ENCODE measurements around the genes ARL17B and WNT3.

DNA sequence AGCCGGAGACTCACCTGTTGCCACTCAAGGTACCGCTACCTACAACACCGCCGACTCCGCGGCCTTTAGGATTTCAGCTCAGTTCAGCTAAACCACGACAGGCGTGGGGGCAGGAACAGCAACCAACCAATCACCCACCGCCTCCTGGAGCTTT, at the start of gene ARL17B:
Gene ARL17B, minus strand, starts transcription at position 105 of the 154 bp plus-strand sequence.
- PRO-cap, 2 experiments, result no peak in any of the 2 experiments

- PRO-cap, 2 experiments, result no peak in any of the 2 experiments
Measured at GRCh38 chr17:46782164-46782737, 36.2 kb downstream of the WNT3 start.

DNA sequence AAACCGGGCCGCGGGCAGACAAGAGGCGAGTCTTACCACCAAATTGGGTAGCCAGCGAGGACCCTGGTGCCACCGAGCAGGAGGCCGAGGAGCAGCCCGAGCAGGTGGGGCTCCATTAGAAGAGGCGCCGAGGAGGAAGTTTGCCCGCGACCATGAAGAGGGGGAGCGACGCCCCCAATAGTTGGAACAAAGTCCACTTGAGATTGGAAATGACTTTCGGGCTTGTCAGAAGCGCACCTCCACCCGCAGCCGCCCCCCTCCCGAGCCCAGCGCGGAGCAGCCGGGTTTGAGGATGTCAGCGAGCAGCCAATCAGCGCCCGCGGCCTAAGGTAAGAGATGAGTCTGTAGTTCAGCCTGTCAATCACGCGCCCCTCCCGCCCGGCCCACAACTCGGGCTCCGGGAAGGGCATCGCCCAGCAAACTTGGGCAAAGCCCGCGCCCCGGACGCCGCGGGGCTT, at the start of gene WNT3:
Gene WNT3, minus strand, starts transcription at position 211 of the 458 bp plus-strand sequence.
- PRO-cap, 2 experiments, result no peak in any of the 2 experiments

- PRO-cap, 2 experiments, result no peak in any of the 2 experiments
Measured at GRCh38 chr17:46943405-46943869, 20.5 kb downstream of the GOSR2 start.

DNA sequence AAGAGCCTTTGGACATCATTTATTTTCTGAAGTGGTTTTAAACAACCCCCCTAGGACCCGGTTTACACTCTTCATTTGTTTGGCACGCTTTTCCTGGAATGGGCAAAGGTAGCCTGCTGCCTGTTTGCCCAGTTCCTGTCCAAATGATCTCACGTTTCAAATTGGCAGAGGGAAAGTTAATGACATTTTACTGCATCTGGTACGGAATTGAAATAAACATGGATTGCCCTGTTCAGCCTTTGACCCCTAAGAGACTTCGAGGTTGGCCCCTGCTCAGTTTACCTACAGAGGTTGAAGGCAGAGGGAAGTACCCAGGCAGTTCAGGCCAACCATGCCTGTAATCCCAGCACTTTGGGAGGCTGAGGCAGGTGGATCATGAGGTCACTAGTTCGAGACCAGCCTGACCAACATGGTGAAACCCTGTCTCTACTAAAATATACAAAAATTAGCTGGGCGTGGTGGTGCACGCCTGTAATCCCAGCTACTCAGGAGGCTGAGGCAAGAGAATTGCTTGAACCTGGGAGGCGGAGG, 5.9 kb upstream of the RPRML start:
- PRO-cap, 2 experiments, result no peak in any of the 2 experiments

DNA sequence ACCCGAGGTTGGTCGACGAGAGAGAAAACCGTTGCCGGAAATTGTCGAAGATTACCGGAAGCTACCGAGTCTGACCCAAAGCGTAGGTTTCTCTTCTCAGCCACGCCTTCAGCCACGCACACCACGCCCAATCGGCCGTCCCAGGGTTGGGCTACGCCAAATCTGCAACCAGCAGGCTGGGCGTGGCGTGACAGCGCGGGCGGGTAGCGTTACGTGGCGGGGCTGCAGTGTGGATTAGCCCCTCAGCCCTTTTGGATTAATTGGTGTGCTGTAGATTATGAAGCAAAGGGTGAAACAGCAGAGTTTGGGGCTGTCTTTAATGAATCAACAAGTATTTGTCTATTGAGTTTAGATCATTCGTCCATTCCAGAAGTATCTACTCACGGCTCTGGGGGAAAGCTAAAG, 297 bp upstream of the CDC27 start:
- PRO-cap, 2 experiments, result peak in 2 of 2 experiments; most common plus-strand start position 174 of the sequence (in 2)

GRCh38 chr17:47200012-47200933, 8.9 kb upstream of the MYL4 start:
- PRO-cap, 2 experiments, result peak in 1 of 2 experiments; most common minus-strand start chr17:47200487 (in 1)

DNA sequence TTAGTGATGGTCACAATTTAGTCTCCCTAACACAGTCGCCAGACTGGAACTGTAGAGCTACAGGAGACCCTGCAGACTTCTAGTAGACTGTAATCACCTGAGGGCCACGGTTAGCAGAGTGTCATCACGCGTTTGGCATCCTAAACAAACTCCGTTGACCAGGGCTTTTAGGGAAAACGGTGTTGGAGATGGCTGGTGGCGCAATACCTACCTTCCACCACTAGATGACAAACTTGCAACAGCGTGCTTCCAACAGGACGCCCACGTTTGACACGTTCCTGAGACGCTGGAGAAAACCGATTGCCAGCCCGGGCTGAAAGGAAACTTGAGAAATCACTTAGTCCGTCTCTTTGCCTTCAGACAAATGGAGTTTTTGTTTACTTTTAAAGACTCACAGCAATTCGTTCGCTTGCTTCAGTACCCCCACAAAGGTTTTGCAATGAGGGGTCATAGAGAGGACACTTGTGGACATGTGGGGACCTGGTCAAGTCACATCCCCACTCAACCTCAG, 20.6 kb downstream of the MYL4 start:
- PRO-cap, 2 experiments, result no peak in any of the 2 experiments

DNA sequence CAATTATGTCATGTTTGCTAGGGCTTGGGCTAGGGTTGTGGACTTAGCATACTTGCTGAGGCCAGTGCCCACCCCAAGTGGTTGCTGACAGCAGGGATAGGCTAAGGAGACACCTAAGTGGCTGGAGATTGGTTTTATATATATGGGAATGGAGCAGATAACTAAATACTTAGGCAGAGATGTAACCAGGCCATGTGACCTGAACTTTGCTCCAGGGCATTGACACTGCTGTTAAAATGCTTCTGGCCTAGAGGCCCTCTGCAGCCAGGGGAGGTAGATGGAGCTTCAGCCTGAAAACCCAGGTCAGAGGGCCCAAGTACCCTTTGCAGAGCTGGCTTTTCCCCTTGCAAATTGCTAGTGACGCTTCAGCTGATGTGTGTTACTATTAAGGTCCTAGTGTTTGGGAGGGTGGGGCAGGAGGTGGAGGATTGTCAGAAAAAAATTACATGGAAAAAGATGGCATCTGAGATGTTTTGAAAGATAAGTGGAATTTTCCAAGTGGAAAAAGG, 1.4 kb upstream of the ITGB3 start:
- PRO-cap, 2 experiments, result no peak in any of the 2 experiments

GRCh38 chr17:47316299-47316819, 7.4 kb upstream of the EFCAB13 start:
- PRO-cap, 2 experiments, result no peak in any of the 2 experiments

- PRO-cap, 2 experiments, result peak in 2 of 2 experiments; most common plus-strand start chr17:47324720 (in 2); most common minus-strand start chr17:47324306 (in 1)
Measured at GRCh38 chr17:47324122-47325331, 772 bp downstream of the EFCAB13 start.

DNA sequence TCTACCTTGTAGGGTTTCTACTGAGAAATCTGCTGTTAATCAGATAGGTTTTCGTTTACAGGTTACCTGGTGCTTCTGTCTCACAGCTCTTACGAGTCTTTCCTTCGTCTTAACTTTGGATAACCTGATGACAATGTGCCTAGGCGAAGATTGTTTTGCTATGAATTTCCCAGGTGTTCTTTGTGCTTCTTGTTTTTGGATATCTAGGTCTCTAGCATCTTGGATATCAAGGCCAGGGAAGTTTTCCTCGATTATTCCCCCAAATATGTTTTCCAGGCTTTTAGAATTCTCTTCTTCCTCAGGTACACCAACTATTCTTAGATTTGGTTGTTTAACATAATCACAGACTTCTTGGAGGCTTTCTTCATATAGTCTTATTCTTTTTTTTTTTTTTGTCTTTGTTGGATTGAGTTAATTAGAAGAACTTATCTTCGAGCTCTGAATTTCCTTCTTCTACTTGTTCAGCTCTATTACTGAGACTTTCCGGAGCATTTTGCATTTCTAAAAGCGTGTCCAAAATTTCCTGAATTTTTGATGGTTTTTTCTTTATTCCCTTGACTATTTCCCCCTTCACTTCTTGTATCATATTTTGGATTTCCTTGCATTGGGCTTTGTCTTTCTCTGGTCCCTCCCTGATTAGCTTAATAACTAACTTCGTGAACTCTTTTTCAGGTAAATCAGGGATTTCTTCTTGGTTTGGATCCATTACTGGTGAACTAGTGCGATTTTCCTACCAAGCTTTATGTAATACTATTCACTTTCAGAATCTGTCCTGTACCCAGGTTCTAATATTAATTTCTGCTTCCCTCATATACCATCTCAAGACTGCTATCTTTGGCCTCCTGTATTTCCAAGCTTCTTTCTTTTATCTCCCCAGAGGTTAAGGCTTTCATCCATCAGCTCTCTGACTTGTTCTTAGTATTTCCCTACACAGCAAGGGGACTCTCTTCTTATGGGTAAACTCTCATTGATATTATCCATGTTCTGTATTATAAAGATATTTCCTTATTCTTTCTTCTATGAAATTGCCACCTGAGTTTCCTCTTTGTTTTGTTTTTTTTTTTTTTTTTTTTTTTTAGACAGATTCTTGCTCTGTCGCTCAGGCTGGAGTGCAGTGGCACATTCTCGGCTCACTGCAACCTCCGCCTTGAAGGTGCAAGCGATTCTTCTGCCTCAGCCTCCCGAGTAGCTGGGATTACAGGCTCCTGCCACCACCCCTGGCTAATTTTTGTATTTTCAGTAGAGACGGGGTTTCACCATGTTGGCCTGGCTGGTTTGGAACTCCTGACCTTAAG, 92.3 kb upstream of the NPEPPS start:
- PRO-cap, 2 experiments, result no peak in any of the 2 experiments

GRCh38 chr17:47652431-47653212, 2.9 kb downstream of the KPNB1 start:
- PRO-cap, 2 experiments, result no peak in any of the 2 experiments

DNA sequence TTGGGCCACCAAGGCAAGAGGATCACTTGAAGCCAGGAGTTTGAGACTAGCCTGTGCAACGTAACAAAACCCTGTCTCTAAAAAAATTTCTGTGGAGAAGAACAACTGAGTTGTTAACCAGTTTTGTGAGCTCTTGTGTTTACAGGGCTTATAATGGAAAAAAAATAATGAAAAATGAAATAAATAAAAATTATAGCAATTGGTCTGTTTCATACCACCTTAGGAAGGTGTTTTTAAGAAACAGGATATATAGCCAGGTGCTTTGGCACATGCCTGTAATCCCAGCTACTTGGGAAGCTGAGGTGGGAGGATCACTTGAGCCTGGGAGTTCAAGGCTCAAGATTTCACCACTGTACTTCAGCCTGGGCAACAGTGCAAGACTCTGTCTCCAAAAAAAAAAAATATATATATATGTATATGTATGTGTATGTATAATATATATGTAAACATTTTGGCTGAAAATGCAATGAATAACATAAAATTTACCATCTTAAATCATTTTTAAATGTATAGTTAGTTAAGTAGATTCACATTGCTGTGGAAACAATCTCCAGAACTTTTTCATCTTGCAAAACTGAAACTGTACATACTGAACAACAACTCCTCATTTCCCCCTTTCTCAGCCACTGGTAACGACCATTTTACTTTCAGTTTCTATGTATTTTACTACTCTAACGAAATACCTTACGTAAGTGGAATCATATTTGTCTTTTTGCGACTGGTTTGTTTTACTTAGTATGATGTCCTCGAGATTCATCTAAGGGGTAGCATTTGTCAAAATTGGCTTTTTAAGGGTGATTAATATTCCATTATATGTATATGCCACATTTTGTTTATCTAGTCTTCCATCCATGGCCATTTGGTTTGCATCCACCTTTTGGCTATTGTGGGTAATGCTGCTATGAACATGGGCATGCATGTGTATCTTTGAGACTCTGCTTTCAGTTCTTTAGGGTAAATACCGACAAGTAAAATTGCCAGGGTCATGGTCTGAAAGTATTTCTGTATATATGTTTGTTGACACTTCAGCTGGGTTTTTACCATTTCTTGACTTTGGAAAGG, 10.1 kb downstream of the KPNB1 start:
- PRO-cap, 2 experiments, result no peak in any of the 2 experiments

DNA sequence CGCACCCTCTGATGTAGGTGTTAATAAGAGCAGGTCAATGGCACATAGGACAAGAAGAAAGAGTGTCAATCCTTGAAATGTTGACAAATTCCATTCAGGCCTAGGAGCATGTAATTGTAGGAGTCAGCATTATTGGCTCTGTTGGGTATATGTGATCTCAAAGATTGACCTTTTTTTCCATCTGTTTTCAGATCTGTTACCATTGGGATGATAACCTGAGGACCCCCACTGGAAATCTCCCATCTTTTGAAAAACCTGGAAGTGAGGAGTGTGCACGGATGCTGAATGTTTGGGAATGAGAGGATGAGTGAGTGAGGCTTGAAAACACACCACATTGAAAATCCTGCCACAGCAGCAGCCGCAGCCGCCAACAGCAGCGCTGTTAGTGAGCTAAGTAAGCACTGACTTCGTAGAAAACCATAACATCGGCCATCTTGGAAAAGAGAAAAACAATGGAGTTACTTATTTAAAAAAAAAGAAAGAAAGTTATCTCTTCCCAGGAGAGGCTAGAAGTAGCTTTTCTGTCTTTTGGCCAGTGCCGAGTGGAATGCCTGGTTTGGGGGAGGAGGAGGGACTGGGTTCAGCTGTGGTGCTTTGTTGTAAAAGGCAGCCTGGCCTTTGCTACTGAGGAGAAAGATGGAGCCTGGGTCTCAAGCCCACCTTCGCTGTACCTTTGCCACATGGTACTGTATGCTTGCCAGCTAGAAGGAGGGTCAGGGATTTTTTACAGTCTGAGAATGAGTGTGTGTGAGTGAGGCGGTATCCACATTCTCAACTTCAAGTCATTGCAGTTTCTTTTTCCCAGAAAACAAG, 11.5 kb upstream of the TBKBP1 start:
- PRO-cap, 2 experiments, result no peak in any of the 2 experiments

- PRO-cap, 2 experiments, result no peak in any of the 2 experiments
Measured at GRCh38 chr17:47683213-47684148, 10.5 kb upstream of the TBKBP1 start.

- PRO-cap, 2 experiments, result no peak in any of the 2 experiments
Measured at GRCh38 chr17:47696597-47697206, 2.7 kb downstream of the TBKBP1 start.

DNA sequence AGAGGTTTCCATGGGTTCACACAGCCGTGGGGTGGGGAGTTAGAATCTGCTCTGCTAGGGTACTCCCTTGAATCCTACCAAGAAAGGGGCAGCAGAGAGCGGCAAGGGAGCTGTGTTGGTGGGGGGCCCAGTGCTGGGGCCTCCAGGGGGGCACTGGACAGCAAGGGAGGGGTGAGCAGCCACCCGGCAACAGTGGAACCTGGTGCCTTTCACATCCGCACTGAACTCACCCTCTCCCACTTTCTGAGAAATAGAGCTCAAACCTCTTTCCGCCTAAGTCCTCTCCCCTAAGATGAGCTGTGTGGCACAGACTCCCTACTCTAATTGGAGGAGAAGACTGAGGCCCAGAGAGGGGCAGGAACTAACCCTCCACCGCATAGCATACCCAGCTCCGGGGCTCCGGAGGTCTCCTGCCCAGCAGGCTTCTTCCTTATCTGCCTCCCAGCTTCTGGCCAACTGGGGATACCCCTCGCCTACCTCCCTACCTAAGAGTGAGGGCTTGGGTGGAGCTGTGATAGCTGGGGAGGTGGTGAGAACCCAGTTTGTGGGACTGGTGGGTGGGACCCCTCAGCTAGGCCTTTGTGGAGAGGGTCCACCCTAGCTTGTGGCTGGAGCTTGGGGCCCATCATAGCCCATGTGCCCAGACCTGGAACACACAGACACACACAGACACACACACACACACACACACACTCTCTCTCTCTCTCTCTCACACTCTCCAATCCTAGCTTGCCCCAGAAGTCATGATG, 6.9 kb downstream of the TBKBP1 start:
- PRO-cap, 2 experiments, result no peak in any of the 2 experiments

DNA sequence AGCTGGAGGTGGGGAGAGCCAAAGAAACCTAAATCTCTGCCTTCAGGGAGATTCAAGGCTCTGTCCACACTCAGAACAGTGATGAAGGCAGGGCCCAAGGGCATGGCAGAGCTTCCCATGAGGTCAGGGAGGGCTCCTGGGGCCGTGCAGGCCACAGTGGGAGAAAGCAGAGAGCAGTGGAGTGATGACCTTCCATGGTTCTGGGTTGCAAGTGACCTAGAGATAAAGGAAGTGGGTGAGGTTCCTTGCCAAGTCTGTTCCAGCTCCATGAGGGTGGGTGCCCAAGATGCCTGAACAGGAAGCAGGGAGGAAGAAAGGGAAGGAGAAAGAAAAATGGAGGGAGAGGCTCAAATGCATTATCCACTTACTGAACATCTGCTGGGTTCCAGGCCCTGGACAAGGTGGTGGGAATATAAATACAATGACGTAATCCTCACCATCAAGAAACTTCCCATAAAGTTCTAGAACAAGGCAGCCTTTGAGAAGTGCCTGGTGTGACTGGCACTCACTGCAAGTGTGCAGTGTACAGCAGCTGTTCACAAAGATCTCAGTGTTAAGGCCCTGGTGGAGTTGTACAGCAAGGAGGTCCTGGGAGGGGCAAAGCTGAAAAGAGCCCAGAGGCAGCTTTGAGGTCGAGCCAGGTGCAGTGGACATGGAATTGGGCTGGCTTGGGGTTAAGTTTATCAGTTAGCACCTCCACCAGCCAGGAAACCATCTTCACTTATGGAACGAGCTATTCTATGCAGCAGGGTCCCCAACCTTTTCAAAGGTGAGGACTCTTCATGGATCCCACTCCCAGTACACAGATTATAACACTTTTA, 13.4 kb downstream of the TBKBP1 start:
- PRO-cap, 2 experiments, result no peak in any of the 2 experiments

- PRO-cap, 2 experiments, result no peak in any of the 2 experiments
Measured at GRCh38 chr17:47735490-47736182, 2.6 kb downstream of the TBX21 start.